Gastroesophageal sphincter (tissue), 4 donors: ENCODE measurements around the gene CACNA1B.

DNA sequence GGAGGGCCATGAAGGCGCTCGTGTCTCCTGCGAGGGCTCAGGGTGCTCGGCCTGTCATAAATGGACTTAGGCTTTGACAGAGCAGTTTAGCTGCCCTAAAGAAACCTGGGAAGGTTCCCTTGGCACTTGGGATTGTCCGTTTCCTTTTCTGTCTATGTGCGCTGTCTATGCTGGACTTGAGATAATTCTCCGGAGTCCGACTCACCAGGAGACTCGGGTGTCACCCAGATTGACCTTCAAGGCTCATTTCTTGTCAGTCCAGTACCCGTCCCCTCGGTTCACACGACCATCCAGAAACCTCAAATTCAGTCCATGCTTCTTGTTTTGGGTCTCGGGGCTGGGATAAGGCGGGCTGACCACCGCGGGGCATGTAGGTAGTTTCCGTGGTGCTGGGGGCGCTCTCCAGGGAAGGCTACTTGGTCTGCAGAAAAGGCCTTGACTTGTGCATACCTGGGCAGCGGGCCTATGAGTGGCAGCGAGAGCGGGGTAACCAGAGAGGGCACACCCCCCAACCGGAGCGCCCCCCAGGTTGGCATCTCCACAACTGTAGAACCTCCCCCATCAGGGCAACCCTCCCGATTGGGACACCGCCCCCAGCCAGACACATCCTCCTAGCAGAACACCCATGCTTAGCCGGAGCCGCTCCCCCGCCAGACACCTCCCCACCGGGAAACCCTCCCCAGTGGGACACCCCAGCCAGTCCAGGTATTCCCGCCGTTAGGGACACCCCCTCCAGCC is 907 bp upstream of the EHMT1 start:
- PRO-cap: no peak
- RAMPAGE, long total RNA, 4 experiments: no peak in any of the 4 experiments

- PRO-cap: no peak
- RAMPAGE, long total RNA, 4 experiments: no peak in any of the 4 experiments
Measured at GRCh38 chr9:137716438-137717211, 97.8 kb downstream of the EHMT1 start.

DNA sequence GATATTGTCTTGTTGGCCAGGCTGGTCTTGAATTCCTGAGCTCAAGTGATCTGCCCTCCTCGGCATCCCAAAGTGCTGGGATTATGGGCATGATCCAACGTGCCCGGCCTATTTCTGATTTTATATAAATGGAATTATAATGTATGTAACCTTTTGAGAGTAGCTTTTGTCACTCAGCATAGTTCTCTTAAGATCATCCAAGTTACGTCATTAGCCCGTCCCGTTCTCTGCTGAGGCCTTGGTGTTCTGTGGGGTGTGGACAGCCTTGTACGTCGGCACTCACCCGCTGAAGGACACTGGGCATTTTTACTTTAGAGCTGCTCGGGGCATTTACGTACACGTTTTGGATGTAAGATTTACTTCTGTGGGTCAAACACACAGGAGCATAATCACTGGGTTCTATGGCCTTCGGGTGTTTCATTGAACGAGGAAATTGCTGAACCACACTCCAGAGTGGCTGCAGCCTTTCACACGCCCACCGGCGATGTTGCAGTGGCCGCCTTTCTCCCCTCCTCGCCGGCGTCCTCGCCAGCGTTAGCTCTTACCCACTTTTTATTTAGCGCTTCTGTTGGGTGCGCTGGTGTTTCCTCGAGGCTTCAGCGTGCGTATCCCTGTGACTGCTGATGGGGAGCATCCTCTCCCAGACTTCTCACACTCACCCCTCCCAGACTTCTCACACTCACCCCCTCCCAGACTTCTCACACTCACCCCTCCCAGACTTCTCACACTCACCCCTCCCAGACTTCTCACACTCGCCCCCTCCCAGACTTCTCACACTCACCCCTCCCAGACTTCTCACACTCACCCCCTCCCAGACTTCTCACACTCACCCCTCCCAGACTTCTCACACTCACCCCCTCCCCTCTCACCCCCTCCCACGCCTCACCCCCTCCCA is 101.9 kb downstream of the EHMT1 start:
- PRO-cap: no peak
- RAMPAGE, long total RNA, 4 experiments: no peak in any of the 4 experiments

GRCh38 chr9:137877523-137877895 is at the start of gene CACNA1B:
Gene CACNA1B, plus strand, starts transcription at chr9:137877782.
- PRO-cap: no peak
- RAMPAGE, long total RNA, 4 experiments: no peak in any of the 4 experiments